AG09319 (cell line): ENCODE measurements around a stretch of chr3.

DNA sequence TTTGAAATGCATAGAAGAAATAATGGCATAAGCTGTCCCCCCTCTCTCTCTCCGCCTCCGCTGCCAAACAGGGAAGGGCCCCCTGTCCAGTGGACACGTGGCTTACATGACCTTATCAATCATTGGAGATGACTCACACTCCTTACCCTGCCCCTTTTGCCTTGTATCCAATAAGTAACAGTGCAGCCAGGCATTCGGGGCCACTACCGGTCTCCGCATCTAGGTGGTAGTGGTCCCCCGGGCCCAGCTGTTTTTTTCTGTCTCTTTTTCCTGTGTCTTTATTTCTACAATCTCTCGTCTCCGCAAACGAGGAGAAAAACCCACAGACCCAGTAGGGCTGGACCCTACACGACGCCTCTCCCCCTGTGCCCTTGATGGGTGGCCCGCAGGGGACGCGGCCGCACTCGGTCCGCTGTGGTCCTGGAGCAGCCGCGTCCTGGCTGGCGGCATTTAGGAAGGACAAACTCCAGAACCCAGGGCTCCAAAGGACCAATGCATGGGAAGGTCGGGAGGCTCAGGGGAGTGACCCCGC lies 27.1 kb upstream of the RPL32 start:
- RRBS: no CpG with 5 or more reads among the region's 23 CpGs

GRCh38 chr3:12875858-12876608 lies 34.7 kb upstream of the RPL32 start:
- RRBS: 2% methylated on average over 3 of the region's 54 CpGs

DNA sequence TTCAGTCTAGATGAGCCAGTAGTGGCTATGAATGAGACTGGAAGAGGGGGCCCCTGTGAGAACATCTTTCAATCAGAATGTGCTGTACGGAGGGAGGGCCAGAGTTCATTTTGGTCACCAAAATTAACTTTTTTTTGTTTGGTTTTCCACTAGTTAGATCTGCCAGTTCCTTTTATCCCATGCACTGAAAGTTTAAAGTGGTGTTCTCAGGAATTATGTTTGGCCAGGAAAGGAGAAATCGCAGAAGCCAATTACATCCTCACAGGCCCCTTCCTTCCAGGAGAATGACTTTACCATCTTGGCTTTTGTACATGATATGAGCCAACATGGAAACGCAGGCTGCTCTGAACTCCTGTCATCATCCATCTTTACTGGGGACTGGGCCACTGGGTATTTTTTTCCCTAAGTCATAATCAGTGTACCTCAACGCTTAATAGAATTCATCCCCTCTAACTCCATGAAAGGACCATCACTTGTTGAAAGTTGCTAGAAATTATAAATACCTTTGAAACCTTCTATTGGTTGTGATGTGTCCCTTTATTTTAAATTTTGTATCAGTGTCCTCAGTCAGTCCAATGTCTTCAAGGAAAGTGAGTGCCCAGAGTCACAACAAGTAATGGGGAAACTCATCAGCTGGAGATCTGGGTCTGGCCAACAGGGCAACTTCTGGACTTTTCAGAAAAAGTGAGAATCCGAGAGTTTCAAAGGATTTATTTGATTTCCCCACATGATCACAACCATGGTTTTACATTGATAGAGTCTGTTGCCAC lies 55.3 kb upstream of the RPL32 start:
- RRBS: no CpG with 5 or more reads among the region's 5 CpGs

DNA sequence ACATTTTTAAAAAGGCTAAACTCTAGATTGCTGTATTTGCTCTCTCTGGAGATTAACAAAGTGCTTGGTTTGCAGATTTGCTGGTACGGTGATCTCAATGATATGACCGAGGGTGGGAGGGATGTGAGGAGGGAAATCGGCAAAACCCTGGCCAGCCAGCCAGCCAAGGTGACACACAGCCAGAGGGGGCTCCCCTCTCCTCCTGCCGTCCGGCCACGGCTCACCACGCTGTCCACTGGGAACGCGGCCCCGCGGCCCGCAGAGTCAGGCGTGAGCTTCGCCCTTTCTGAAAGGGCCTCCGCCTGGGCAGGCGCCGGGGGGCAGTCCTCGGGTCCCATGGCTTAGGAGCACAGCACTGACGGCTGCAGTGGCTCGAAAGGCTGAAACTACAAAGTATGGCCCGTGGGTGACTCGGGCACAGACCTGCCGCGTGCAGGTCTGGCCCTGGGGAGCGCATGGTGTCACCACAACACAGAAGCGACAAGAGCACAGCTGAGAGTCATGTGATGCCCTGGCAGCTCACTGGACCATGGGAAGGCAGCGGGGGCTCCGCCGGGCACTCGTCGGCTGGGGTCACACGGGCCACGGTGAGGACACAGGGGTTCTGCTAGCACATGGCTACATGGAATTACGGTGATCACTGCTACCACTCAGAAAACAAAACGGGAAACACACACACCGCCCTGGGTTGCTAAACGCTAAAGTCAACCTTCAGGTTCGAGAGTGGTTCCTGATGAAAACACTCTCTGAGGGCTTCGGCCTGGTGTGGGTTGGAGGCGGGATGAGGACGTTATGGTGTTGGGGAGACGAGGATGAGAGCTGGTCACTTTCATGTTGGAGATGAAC lies 57.9 kb upstream of the RPL32 start:
- RRBS: no CpG with 5 or more reads among the region's 42 CpGs

DNA sequence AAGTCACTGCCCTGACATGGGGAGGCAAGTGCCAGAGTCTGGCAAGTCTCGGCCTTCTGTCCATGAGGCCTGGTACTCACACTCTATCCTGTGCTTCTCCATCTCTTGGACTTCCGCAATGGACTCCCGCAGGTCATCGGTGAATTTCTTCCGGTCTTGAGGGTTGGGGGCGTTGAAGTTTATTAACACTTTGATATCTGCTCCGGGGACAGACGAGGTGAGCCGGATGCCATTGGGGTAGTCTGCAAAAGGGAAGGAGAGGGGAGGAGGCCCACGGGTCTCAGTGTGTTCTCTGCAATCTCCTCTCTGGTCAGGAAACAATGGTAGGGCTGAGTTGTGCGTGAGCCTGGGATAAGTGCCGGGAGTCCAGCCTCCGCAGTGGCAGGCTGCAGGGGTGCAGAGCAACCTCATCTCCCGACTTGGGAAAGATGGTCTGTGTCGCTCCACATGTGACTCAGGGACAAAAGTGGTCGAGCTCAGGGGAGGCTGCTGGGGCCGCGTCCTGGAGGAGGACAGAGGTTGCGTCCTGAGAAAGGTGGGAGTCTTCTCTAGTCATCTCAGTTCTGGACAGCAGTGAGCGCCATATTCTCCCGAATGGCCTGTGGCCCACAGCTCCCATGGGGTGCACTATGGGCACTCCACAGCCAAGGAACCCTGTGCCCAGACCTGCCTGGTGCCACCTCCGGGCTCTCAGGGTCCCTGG lies 68.0 kb upstream of the RPL32 start:
- RRBS: 95% methylated on average over 1 of the region's 22 CpGs

DNA sequence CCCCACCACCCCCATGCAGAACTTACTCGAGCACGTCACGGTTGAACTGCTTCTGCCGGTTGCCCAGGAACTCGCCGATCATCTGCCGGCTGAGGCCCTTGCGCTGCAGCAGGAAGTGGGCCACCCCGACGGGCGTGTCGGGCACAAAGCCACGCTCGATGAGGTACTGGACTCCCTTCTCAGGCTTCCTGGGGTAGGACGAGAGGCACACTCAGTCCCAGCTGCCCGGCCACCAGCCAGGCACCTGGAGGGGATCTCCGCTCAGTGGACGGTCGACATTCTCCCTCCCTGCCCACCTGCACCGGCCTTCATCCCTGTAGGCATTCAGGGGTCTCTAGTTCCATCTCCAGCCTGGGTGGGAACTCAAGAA lies 83.2 kb upstream of the RPL32 start:
- RRBS: 85% methylated on average over 5 of the region's 20 CpGs

DNA sequence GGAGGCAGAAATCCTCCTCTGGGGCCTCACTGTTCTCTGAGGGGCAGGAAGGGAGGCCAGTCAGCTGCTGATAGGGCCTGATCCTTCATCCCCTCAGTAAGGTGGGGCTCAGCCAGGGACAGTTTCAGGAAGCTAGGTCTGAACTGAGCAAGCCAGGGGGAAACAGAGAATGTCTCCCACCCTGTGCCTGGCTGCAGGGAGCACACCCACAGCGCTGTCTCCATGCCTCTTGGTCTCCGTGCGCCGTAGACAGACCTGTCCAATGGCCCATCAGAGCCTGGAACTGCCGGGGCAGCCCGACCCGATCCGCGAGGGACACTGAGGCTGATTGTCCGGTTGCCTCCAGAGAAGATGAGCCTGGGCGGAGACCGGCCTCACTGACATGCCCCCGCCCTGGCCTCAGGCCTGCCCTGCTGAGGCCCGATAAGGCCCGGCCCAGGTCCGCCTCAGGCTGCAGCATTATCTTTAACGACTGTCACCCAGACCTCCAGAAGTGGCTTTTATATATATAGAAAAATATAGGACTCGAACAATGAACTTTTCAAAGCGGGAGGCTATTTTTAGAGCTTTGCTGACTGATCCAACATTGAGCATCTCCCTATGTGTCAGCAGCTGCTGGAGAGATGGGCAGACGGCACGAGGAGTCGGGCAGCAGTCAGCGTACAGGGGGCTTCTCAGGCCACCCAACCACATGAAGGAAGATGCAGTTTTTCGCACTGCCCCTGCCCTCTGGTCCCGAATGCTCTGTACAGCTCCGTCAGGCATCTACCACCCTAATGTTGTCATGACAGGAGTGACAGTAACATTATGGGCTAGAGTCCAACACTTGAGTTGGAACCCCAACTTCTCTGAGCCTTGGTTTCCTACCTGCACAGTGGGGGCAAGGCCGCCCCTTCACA lies 111.9 kb upstream of the RPL32 start:
- RRBS: 87% methylated on average over 10 of the region's 27 CpGs

DNA sequence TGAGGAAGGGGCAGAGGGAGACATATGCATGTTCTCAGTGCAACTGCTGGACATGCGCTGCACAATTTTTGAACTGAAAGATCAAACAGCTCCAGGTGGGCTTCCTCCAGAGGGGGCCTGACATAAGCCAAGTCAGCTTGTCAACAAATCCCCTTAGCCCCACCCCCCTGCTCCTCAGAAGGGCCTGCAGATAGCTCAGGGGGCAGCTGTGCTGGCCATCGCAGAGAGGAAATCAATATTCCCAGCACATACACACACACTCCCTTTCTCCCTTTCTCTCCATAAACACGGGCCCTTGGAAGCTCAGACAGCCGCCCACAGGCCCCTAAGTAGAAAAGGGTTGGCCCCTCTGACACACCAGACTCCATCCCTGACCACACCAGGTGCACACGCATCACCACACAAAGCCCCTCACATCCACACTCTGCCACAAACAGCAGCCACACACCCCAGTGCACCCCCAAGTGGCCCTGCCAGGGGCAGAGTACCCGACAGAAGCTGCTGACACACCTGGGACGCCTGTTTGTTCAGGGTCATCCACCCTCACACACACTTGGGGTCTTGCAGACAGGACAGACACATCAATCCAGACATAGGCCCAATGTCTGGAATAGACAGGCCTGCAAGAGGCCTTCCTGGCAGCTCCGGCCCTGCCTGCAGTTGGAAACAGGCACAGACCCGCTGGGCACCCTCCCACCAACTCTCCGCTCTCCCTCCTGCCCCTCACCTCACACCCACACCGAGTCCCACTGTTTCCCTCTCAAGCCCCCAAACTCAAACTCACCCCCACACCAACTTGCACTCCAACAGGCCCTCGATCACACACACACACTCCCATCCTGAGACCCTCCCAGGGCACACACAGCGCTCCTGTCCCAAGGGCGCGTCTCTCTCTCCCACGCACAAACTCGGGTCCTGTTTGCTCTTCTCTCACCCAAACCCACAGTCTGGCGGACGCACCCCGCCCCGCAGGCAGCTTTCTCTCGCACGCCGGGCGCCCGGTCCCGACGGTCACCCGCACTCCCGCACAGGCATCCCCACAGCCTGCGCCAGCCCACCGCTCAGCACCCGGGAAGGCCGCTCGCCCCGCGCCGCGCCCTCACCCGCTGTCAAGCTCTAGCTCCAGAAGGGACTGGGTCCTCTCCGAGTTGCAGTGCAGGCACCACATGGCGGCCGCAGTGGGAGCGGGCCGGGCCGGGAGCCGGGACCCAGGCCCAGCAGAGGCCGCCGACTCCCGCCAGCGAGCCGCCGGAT lies 106.5 kb downstream of the IQSEC1 start:
- RRBS: 2% methylated on average over 15 of the region's 53 CpGs

DNA sequence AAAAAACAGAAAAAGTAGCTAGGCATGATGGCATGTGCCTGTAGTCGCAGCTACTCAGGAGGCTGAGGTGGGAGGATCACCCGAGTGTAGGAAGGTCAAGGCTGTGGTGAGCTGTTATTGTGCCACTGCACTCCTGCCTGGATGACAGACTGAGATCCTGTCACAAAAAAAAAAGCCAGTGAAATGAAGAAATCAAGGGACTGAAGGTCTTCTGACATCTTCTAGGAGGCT lies 101.2 kb downstream of the IQSEC1 start:
- RRBS: no CpG with 5 or more reads among the region's 2 CpGs

GRCh38 chr3:12991655-12992320 lies 81.4 kb downstream of the IQSEC1 start:
- RRBS: no CpG with 5 or more reads among the region's 10 CpGs

DNA sequence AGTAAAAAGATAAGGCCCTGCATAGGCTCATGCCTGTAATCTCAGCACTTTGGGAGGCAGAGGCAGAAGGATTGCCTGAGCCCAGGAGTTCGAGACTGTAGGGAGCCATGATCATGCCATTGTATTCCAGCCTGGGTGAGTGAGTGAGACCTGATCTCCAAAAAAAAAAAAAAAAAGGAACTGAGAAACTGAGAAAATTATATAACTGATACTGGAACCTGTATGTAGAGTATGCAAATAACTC lies 70.9 kb downstream of the IQSEC1 start:
- RRBS: no CpG with 5 or more reads among the region's 1 CpG

DNA sequence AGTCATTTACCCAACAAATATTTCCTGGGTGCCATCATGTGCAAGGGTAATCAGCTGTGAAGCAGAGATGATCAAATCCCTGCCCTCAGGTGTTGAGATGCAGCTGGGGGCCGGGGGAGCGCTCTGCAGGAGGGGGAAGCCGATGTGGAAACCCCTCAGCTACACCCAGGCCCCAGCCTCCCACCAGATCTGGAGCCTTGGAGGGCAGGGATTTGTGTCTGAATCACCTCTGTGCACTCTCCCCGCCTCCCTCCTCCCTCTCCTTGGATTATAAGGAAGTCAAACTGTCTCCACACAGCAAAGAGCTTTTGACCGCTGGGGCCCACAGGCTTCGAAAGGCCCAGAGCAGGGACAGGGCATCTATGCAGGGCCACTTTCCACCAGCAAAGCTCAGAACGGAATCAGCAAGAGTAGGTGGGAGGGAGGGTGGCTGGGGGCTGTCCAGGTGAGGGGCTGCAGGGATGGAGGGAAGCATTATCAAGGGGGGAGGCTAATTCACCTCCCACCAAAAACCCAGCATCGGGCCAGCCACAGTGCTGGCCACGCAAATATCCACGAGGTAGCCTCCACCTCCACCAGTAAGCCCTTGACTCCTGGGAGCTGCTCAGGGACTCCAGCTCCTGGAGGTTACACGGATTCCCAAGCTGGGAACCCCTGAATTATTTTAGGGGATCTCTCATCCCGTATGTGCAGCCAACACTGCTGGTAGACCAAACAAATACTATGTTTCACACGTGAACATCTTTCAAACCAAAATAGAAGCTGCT lies 68.8 kb downstream of the IQSEC1 start:
- RRBS: no CpG with 5 or more reads among the region's 13 CpGs

GRCh38 chr3:13011376-13012153 lies 61.7 kb downstream of the IQSEC1 start:
- RRBS: no CpG with 5 or more reads among the region's 10 CpGs

DNA sequence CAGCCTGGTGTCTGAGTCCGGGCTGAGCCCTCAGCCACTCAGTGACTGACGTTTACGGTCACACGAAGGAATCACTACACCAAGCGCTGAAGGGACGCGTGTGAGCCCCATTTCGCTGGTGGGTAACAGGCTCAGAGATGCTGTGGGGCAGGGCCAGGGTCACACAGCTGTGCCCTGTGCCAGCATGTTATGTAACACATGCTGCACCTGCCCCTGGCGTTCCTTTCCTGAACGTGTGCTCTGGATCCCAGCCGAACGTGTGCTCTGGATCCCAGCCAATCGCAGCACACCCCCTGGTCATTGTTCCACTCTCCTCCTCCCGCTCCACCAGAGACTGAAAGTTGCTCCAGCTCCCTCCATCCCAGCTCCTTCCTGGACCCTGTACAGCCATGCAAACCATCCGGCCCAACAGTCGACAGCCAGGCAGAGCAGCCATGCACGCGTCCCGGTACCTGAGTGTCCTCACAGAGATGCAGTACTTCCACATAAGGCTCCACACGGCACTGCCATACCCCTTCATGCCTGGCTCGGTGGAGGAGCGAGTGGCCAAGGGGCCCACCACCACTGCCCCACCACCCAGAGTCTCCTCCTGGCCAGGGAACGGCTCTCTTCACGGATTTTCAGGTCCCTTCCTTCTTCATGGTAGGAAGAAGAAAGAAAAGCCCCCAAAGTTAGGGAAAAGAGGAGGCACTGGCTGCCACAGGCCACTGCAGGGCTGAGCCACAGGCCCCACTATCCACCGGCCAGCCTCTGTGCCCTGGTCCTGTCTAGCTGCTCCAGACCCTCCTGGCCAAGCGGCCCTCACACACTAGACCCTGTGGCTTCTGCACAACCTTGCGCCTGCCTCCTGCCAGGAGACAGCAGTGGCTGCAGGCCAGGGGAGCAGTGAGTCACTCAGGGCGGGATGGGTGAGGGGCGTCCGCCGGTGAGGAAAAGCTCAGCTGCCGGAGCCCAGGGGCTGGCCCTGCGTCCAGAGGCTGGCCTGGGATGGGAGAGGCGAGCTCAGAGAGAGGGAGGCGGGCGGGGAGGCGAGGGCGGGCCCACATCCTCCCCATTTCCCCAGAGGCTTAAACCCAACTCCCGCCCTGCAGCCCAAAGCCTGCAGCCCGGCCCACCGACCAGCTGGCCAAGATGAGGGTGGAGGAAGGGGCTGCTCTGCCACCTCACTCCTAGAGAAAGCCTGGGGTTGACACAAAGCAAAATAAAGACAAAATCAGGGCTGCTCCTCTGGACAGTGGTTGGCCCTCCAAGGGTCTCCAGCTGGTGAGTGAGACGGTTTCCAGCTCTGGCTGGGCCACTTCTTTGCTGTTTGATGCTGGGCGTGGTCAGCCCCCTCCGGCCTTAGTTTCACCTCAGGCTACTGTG lies 51.2 kb downstream of the IQSEC1 start:
- RRBS: 34% methylated on average over 5 of the region's 44 CpGs

DNA sequence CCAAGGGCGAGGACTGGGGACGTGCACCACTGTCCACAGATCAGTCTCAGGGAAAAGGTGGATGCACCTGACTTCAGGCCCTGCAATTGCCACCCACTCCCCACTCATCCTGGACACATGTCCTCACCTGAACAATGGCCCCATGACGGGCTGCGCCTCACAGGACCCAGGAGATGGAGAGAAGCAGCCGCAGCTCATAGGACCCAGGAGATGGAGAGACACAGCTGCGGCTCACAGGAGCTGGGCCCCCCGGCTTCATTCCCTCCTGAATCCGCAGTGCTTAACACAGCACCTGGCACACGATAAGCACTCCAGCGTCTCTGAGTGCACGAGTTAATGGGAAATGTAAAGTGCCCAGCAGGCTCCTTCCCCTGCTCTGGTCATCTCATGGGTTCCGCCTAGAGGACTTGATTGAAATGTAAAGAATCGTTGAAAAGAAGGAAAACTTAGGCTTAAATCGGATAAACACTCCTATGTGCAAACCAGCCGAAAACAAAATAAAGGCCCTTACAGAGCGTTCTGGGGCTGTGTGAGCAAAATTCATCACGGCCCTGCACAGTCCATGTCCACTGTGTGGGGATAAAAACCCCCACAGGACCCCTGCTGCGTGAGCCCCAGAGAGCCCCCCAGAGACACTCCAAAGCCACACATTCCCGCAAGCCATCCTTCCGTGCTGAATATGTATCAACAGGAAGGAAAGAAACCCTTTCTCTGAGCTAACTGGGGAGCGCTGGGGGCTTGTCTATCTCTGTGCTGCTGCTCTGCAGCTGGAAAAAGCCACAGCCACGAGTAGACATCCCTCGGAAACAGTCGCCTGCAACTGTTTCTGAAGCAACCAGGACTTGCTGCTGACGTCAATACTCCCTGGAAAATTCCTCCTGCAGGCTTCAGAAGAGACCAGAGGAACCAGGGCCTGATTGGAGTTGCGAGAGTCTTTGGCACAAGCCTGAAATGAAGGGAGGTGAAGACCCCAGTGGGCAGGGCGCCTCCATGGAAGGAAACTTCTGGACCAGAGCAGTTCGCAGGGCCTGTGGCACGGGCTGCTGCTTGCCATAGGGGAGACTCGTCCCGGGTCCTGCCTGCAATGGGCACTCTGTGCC lies 72.8 kb downstream of the NUP210 start:
- RRBS: no CpG with 5 or more reads among the region's 31 CpGs

DNA sequence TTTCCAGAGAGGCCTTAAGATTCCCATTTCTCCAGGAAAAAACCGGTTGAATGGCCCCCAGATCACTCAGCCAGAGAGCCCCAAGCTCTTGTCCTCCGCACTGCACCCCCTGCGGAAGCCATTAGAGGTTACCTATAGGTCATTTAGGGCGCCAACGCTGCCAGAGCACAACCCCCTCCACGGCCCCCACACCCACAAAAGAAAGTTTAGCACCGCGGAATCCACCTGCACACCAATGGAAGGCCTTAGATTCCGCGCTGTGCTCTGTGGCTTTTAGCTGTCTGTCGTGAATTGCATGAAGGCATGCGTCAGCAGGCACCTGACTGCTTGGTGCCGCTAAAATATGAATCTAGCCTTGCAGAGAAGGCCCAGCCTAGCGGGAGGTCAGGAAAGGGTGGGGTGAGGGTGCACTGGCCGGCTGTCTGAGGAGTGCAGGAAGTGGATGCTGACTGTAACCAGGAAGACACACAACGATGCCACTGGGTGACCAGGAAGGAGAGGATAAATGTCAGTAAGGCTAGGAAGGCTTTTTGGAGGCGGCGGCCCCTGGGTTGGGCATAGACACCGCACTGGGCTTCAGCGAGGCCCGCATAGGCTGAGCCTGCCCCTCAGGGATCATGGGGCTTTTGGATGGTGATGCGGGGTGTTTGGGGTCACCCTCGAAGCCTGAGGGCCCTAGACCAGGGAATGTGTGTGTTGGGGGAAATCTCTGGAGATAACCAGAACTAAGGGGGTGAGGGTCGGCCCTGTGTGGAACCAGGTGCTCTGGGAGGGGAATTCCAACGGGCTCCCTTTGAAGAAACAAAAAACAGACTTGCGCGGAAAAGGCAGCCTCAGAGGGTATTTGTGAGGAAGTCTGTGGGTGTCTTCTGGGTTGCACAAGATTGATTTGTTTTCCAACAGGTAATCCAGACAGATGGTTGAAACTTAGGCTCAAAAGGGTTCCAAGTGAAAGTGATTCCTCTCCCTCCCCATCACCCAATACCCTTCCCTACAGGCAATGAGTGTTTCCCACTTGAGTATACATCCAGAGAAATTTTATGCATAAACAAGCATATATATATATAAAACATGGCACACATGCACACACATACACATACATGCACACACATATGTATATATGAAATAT lies 1.1 kb upstream of the NUP210 start:
- RRBS: 33% methylated on average over 1 of the region's 27 CpGs

DNA sequence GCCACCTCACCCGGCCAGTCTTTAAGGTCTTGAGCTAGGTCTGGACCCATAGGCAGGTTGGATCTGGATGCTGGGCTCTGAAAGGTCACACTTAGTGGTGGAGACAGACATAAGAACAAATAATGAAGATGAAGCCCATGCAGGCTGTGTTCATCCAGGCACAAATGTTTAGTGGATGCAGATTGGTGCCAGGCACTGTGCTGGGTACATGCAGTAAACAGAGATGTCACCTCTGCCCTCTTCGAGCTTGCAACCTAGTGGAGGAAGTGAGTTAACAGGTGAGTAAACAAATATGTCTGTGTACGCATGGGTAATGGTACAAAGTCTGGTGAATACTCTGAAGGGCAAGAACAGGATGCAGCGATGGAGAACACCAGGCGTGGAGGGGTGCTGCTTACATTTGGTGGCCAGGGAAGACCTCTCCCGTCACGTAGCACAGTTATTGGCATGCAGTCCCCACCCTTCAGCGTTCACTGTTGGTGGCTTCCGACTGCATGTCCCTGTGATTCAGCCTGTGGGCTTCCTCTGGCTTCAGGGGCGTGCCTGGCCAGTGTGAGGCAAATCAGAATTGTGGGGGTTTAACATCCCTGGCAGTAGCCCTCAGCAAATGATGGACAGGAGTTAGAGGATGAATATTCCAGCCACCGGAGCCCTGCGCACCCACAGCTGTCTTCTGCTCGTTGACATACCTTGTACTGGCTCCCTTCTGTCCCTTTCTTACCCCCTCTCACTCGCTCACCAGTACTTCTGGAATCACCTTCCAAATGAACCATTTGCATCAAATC lies 9.2 kb upstream of the HDAC11 start:
- RRBS: no CpG with 5 or more reads among the region's 14 CpGs

GRCh38 chr3:13528597-13529226 lies 20.2 kb upstream of the FBLN2 start:
- RRBS: no CpG with 5 or more reads among the region's 4 CpGs

- RRBS: no CpG with 5 or more reads among the region's 12 CpGs
These were observed 78.6 kb downstream of the FBLN2 start for GRCh38 chr3:13627440-13627932.

GRCh38 chr3:13891792-13892018 lies 11.8 kb upstream of the WNT7A start:
- RRBS: no CpG with 5 or more reads among the region's 2 CpGs